Panc1 (cell line): ENCODE data around the genes FSHR and TSPYL6.

DNA sequence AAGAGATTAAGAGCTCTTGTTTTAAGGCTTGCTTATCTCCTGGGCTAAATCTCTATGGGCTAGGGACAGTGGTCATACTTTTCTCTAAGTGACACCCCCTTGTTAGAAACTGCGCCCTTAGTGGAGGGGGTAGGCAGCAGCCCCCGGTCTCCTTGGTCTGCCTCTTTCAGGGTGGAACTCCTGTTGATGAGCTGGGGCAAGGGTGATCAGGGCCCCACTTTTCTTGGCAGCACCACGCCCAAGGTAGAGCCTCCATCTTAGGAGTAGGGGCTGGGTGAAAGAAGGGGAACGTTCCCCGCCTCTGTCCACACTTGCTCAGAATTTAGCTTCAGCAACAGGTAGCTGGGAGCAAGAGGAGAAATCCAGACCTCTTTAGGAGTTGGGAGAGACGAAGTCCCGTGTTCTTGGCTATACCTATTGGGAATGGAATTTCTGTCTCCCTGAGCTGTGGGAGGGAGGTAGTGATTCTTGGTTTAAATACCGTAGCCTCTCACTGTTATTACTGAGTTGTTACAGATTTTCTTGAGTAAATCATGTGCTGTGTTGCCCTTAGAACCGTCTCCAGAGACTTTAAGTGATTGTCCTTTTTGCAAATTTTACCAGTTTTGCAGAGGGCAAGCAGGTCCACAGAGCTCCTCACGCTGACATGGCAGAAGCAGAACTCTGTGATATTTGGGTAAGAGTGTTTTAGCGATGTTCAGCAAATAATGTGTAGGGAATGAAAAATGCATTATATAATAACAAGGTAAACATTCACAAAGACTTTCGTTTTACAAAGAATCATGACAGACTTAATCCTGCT is 38.5 kb downstream of the PPP1R21 start:
- RRBS, 2 experiments: no CpG with 5 or more reads among the region's 12 CpGs

GRCh38 chr2:48568561-48569036 is 38.6 kb downstream of the STON1 start:
- RRBS, 2 experiments: no CpG with 5 or more reads among the region's 5 CpGs

- RRBS, 2 experiments: no CpG with 5 or more reads among the region's 2 CpGs
These were observed at the start of gene FSHR for GRCh38 chr2:49154273-49154715. Gene FSHR, minus strand, starts transcription at chr2:49154515.

DNA sequence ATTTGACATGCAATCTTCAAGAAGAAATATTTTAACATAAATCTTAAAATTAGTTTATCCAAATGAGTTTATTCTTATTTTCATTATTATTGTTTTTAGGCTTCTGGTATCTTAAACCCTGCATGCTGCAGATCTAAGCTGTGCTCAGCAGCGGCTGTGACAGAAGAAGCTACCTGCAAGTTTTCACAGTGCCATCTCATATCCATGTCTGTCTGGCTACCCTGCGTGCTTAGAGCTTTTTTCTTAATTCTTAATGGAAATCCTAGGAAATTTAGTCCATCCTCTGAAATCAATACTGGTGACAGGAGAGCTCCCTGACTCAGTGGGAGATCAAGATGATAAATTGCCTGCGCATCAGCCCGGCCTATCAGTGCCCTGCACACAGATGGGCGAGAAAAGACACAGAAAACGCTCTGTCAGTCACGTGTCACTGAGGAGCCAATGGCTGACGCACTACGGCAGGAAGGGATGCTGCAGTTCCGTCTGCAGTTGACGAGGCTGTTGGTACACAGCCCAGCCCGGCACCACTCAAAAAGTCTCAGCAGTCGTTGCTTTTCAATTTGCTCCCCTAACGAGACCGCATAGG is 819.6 kb upstream of the FSHR start:
- RRBS, 2 experiments: no CpG with 5 or more reads among the region's 15 CpGs

DNA sequence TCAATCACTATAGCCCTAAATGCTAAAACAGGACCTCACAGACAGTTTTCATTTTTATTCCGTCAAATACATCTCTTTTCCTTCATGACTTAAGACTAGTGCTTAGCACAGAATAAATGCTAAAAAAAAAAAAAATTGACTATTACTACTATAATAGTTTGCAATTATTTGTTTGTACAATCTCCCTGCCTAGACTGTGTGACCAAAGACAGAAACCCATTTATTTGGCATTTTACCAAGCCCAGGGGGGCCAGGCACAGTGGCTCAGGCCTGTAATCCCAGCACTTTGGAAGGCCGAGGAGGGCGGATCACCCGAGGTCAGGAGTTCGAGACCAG is 1.5 kb downstream of the ASB3 start:
- RRBS, 2 experiments: no CpG with 5 or more reads among the region's 5 CpGs

DNA sequence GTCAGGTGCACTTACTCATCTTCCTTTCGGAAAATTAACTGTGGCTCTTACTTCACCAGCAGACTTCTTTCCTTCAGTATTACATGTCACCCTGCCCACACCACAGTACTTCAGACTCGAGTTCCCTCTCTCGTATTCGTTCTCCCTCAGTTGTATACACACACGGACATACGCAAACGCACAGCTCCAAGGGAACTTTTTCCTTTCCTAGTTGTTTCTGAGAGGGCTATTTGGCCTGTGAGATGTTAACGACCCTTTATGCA is 761 bp downstream of the ERLEC1 start:
- RRBS, 2 experiments: no CpG with 5 or more reads among the region's 8 CpGs

GRCh38 chr2:53887117-53887690 is 27.4 kb upstream of the GPR75 start:
- RRBS, 2 experiments: no CpG with 5 or more reads among the region's 3 CpGs

DNA sequence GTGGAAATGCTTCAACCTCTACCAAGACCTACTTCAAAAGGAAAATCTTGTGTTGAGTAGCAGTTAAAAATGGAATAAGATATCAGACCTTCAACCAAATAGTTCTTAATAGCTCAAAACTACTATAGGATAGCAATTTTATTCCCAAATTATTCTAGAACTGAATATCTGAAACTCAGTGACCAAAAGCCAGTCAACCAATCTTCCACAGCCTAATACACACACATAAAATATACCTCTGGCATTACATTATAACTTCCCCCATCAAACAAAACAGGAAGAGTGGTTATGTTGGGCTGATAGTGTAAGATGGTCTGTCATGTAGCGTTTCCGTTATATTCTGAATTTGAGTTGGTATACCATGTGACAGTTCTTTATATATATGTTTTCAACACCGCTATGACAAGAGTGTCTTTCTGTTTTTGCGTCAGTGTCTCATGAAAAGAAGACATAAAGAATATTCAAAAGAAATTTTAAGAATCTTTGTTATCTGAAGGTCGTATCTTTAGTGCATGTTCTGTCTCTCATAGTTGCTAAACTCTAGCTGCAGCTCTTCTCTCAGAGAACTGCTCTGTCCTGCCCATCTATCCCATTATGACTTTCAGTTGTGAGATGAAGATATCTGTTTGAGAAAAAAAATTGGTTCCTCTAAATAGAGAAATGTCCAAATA is 23.8 kb downstream of the ACYP2 start:
- RRBS, 2 experiments: no CpG with 5 or more reads among the region's 5 CpGs

- RRBS, 2 experiments: no CpG with 5 or more reads among the region's 3 CpGs
These were observed 27.0 kb downstream of the ACYP2 start for GRCh38 chr2:53997738-53998410.

DNA sequence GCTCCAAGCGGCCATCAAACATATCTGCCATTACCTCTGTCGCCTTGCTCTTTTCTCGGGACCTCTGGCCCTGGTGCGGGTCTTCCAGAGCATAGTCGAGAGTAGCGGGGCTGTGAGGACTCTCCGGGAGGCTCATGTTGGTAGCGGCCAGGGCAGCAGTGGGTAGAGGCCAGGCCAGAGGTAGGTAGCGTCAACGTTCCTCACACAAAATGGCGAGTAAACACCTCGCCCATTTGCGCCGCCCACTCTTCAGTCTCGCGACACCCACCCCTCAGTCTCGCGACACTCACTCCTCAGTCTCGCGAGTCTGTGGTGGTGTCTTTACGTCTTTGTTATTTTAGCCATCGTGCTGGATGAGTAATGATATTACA is at the start of gene TSPYL6:
Gene TSPYL6 (minus strand): TSS at position 214 of the 371 bp plus-strand sequence.
- RRBS, 2 experiments: no CpG with 5 or more reads among the region's 22 CpGs

- RRBS, 2 experiments: no CpG with 5 or more reads among the region's 2 CpGs
These were observed 3.1 kb upstream of the TSPYL6 start for GRCh38 chr2:54258955-54259697.

- RRBS, 2 experiments: no CpG with 5 or more reads among the region's 2 CpGs
These were observed 13.5 kb downstream of the SPTBN1 start for GRCh38 chr2:54469670-54470001.

GRCh38 chr2:54618246-54618569 is 105.3 kb upstream of the EML6 start:
- RRBS, 2 experiments: no CpG with 5 or more reads among the region's 3 CpGs

GRCh38 chr2:54625853-54626316 is 97.6 kb upstream of the EML6 start:
- RRBS, 2 experiments: 100% methylated on average over 1 of the region's 19 CpGs; no CpG with 5 or more reads in 1 of the 2 experiments

DNA sequence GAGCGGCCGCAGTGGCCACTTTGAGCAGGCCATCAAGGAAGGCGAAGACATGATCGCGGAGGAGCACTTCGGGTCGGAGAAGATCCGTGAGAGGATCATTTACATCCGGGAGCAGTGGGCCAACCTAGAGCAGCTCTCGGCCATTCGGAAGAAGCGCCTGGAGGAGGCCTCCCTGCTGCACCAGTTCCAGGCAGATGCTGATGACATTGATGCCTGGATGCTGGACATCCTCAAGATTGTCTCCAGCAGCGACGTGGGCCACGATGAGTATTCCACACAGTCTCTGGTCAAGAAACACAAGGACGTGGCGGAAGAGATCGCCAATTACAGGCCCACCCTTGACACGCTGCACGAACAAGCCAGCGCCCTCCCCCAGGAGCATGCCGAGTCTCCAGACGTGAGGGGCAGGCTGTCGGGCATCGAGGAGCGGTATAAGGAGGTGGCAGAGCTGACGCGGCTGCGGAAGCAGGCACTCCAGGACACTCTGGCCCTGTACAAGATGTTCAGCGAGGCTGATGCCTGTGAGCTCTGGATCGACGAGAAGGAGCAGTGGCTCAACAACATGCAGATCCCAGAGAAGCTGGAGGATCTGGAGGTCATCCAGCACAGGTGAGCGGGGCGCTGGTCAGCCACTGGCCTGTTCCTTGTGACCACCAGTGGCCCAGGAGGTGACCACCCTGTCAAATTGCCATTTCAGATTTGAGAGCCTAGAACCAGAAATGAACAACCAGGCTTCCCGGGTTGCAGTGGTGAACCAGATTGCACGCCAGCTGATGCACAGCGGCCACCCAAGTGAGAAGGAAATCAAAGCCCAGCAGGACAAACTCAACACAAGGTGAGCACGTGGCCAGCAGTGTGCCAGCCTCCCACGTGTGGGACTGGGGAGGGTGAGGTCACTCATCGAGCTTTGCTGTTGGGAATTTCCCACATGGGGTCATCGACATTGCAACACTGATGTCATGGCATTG is 94.0 kb upstream of the EML6 start:
- RRBS, 2 experiments: 99% methylated on average over 5 of the region's 41 CpGs; no CpG with 5 or more reads in 1 of the 2 experiments

GRCh38 chr2:54646818-54647448 is 76.5 kb upstream of the EML6 start:
- RRBS, 2 experiments: 98% methylated on average over 4 of the region's 10 CpGs

DNA sequence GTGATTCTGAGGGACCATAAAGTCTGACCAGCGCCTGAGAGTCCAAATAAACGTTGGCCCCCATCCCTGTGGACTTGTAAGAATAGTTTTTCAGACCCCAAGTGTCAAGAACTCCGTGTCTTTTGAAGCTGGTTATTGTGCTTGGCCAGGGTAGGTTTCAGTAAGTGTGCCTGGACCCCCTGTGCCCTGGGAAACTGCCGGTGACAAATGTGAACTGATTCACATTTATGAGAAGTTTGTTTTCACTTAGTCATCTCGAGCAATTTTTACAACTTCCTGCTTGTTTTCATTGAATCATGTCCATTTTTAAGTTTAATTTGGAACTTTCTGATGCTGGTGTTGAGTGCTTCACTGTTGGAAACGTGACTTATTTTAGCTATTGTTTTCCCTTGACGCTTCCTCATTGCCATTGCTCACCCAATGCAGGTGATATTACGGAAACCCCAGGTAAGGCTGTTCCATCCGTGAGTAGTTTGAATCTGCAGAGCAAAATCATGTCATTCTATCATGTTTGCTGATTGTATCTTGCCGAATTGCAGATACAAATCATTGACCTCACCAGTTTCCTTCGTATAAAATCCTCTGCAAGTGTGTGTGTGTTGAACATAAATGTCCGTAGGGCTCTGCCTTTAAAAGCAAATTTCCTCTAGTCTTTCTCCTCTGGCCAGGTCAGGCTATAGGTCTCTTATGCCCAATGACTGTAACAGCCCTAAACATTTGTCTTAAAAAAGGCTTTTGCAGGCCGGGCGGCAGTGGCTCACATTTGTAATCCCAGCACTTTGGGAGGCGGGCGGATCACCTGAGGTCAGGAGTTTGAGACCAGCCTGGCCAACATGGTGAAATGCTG is 97.2 kb downstream of the RTN4 start:
- RRBS, 2 experiments: no CpG with 5 or more reads among the region's 16 CpGs

DNA sequence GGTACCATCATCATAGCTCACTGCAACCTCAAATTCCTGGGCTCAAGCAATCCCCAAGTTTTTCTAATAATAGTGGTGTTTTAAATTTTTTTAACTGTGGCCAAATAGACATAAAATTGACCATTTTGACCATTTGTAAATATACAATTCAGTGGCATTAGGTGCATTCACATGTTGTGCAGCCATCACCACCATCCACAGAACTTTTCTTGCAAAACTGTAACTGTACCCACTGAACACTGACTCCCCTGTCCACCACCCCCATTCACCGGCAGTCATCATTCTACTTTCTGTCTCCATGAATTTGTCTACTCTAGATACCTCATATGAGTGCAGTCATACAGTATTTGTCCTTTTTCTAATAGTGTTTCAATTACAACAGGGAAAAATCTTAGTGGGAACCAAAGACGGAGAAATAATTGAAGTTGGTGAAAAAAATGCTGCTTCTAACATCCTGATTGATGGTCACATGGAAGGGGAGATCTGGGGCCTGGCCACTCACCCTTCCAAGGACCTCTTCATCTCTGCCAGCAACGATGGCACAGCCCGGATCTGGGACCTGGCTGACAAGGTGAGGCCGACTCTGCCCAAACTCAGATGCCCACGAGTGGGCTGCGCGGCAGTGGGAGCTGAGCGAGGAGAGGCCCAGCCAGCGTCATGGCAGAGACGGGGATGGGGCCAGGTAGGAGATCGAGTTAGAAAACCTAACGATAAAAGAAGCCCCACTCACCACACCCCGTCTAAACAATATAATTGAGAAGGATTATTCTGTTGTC is 87.9 kb downstream of the RTN4 start:
- RRBS, 2 experiments: no CpG with 5 or more reads among the region's 14 CpGs

DNA sequence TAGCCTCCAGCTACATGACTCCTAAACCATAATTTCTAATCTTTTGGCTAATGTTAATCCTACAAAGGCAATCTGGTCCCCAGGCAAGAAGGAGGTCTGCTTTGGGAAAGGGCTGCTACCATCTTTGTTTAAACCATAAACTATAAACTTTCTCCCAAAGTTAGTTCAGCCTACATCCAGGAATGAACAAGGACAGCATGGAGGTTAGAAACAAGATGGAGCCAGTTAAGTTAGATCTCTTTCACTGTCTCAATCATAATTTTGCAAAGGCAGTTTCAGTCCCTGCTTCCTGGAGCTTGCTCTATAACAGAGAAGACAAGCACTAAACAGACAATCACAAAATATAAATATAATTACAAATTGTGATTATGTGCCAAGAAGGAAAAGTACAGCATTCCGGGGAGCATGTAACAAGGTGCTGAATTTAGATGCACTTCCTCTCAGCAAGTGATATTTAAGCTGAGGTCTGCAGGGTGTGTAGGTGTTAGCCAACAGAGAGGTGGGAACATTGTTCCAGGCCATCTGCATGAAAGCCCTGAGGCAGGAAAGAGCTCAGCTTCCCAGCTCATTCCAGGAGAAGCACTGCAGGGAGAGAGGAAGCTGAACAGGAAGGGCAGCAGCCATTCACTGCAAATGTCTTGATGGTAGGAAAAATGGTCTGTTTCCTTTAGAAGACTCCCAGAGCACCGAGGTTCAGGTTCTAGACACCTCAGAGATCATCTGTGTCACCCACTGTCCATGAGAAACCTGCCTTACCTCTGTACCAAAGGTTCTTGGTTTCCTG is 84.3 kb downstream of the RTN4 start:
- RRBS, 2 experiments: no CpG with 5 or more reads among the region's 2 CpGs

DNA sequence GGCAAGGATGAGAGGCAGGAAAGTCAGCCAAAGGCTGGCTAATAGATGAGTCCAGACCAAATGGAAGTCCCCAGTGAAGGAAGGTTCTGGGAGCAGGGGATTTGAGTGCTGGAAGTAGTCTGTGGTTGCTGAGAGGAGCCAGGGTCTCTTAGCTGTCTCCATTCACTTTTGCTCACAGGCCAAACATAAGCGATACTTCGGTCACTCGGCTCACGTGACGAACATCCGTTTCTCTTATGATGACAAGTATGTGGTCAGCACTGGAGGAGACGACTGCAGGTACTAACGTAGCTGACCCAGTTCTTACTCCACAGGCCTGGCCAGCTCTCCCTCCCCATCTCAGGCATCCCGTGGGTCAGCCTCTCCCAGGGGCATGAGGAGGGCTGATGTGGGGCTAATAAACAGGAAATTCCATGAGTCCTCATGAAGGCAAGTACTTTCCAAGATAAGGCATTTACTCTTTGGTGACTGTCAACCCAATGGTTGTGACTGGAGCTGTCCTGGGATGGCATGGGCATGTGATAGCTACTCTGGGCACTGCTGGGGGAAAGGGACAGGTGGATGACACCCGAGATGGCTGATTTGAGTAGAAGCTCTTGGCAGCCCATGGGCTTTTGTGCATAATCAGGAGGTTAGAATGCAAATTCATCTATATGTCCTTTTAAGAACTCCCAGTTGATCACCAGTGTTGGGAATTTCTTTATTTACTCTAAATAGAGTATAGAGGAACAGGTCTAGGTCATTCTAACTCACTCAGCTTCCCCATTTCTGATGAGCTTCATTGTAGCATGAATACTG is 81.6 kb downstream of the RTN4 start:
- RRBS, 2 experiments: no CpG with 5 or more reads among the region's 10 CpGs